IMR-90 (cell line): ENCODE measurements around the genes DNAJC4, ESRRA, PRDX5 and MEN1.

- RRBS, result no CpG with 5 or more reads among the region's 19 CpGs
CAGE:
- cytosol, long polyA plus RNA, result no peak
- long polyA plus RNA, result no peak
- nucleus, long polyA plus RNA, result no peak
These were observed 12.1 kb downstream of the RCOR2 start for GRCh38 chr11:63904538-63905492.

DNA sequence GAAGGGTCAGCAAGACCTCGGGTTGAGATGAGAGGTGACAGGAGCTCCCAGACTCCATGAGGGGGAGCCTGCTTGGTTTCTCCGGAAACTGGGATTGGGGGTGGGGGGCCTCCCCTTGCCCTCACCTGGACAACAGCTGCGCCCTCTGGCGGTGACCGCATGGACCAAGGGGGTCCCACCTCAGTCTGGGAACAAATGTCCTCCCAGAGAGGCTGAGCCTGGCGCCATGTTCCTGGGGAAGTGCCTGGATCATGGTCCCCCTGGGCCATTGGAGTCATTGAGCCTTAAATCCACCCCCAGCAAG, 4.1 kb upstream of the RCOR2 start:
- RRBS, result no CpG with 5 or more reads among the region's 6 CpGs
CAGE:
- cytosol, long polyA plus RNA, result no peak
- long polyA plus RNA, result no peak
- nucleus, long polyA plus RNA, result no peak

DNA sequence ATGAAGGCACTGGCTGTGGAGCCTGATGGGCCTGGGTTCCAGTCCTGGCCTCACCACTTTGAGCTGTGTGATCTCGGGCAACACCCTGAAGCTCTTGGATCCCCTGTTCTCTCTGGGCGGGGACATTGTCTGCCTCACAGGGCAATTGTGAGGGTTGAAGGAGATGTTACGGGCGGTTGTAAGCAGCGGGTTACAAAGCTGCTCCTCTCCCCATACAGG, 4.8 kb downstream of the OTUB1 start:
- RRBS, result no CpG with 5 or more reads among the region's 5 CpGs
CAGE:
- cytosol, long polyA plus RNA, result no peak
- long polyA plus RNA, result no peak
- nucleus, long polyA plus RNA, result no peak

GRCh38 chr11:64230052-64231073, at the start of gene DNAJC4:
TSS of gene DNAJC4 (plus strand) at chr11:64230548.
- RRBS, result 2% methylated on average over 28 of the region's 66 CpGs
CAGE:
- cytosol, long polyA plus RNA, result start-site peak on the plus strand at chr11:64230537-64230595, 107 and 382 reads in 2 replicates
- long polyA plus RNA, result start-site peak on the plus strand at chr11:64230539-64230586, 162 and 135 reads in 2 replicates
- nucleus, long polyA plus RNA, result no peak

DNA sequence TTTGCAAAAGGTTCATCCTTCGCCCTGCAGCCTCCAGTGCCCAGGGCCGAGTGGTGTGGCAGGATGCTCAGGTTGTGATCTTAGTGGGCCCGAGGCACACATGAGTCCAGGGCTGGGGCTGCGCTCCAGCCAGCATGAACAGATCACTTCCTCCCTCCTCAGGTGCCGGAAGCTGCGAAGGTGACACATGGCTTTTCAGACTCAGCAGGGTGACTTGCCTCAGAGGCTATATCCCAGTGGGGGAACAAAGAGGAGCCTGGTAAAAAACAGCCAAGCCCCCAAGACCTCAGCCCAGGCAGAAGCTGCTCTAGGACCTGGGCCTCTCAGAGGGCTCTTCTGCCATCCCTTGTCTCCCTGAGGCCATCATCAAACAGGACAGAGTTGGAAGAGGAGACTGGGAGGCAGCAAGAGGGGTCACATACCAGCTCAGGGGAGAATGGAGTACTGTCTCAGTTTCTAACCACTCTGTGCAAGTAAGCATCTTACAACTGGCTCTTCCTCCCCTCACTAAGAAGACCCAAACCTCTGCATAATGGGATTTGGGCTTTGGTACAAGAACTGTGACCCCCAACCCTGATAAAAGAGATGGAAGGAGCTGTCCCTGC, 2.6 kb upstream of the ENSG00000286264 start:
- RRBS, result no CpG with 5 or more reads among the region's 6 CpGs
CAGE:
- cytosol, long polyA plus RNA, result no peak
- long polyA plus RNA, result no peak
- nucleus, long polyA plus RNA, result no peak

GRCh38 chr11:64305477-64305632, at the start of gene ESRRA:
TSS of gene ESRRA (plus strand) at chr11:64305524.
- RRBS, result 2% methylated on average over 15 of the region's 21 CpGs
CAGE:
- cytosol, long polyA plus RNA, result no peak
- long polyA plus RNA, result no peak
- nucleus, long polyA plus RNA, result no peak

DNA sequence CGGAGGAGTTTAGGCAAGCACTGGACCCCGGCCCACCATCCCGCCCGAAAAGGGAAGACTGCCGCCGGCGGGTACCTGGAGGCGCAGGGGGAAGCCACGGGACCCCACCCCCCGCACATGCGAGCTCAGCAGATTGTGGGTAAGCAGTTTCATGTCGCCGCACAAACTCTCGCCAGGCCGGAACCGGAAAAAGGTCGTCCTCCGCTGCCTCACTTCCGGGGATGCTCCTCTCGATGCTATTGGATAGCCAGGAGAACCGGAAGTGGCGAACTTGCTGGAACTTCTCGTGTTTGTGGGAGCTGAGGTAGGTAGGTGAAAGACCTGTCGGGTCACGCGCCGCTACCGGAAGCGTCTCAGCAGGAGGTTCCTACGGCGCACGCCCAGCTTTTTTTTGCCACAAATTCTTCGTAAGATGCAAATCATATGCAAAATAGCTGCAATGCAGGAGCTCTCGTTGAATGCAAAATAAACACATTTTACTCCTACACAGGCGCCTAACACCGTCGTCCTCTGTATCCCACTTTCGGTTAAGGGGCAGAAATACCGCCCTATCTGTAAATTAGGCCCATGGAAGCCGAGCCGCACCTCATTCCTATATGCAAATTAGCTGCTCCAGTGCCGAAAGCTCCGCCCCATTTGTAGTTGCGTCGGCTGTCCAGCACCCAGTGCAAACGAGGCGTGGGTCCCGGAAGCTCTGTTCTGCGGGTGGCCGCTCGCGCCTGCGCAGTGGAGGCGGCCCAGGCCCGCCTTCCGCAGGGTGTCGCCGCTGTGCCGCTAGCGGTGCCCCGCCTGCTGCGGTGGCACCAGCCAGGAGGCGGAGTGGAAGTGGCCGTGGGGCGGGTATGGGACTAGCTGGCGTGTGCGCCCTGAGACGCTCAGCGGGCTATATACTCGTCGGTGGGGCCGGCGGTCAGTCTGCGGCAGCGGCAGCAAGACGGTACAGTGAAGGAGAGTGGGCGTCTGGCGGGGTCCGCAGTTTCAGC, at the start of gene PRDX5:
Gene PRDX5, plus strand, starts transcription at position 748 of the 983 bp plus-strand sequence.
- RRBS, result under 1% methylated on average over 8 of the region's 79 CpGs
CAGE:
- cytosol, long polyA plus RNA, result start-site peak on the minus strand centred at position 669 of the sequence, 119 bp wide, 146 and 75 reads in 2 replicates; start-site peak on the plus strand centred at position 797 of the sequence, 196 bp wide, 532 and 1,356 reads in 2 replicates
- long polyA plus RNA, result start-site peak on the minus strand centred at position 611 of the sequence, 56 bp wide, 39 and 18 reads in 2 replicates; start-site peak on the plus strand centred at position 835 of the sequence, 88 bp wide, 519 and 920 reads in 2 replicates
- nucleus, long polyA plus RNA, result no peak

GRCh38 chr11:64318564-64319204, 763 bp downstream of the PRDX5 start:
- RRBS, result 2% methylated on average over 1 of the region's 23 CpGs
CAGE:
- cytosol, long polyA plus RNA, result no peak
- long polyA plus RNA, result no peak
- nucleus, long polyA plus RNA, result no peak

GRCh38 chr11:64321330-64322127, 3.6 kb downstream of the PRDX5 start:
- RRBS, result no CpG with 5 or more reads among the region's 8 CpGs
CAGE:
- cytosol, long polyA plus RNA, result no peak
- long polyA plus RNA, result no peak
- nucleus, long polyA plus RNA, result no peak

GRCh38 chr11:64344596-64345084, 4.6 kb downstream of the CCDC88B start:
- RRBS, result 97% methylated on average over 6 of the region's 24 CpGs
CAGE:
- cytosol, long polyA plus RNA, result no peak
- long polyA plus RNA, result no peak
- nucleus, long polyA plus RNA, result no peak

DNA sequence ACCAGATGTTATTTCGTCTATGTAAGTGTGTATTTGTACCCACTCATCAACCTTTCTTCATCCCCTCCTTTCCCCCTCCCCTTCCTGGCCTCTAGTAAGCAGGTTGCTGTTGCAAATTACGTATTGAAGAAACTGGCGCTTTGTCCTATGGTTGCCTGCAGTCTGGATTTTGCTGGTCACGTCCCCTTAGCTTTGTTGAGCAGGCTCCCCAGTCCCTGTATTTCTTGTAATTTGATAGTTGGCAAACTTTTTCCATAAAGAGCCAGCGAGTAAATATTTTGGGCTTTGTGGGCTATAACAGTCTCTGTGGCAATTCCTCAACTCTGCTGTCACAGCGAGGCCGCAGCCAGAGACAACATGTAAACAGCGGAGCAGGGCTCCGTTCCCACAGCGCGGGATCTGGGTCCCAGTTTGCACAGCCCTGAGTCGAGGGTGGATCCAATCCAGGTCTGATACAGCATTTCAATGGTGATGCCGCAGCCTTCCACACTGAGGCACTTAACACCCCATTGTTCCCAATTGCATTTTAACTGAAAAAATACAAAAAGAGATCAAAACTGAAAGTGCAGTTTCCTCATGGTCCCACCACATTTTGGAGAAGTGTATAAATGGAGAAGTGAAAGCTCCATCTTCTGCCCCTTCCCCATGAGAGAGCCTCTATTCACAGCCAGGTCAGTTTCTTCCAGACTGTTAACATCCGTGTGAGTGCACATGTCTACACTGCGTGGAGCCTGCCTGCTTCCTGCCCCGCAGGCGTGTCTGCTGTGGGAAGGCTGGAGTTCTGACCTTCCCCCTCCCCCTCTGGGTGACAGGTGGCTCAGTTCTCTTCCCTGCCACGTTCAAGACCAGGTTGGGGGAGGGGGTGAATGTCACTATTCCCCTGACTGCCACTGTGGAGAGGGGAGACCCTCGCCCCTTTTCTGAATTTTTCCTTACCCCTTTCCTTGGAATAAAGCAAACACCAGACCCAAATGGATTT, 89.1 kb downstream of the RPS6KA4 start:
- RRBS, result no CpG with 5 or more reads among the region's 19 CpGs
CAGE:
- cytosol, long polyA plus RNA, result no peak
- long polyA plus RNA, result no peak
- nucleus, long polyA plus RNA, result no peak

DNA sequence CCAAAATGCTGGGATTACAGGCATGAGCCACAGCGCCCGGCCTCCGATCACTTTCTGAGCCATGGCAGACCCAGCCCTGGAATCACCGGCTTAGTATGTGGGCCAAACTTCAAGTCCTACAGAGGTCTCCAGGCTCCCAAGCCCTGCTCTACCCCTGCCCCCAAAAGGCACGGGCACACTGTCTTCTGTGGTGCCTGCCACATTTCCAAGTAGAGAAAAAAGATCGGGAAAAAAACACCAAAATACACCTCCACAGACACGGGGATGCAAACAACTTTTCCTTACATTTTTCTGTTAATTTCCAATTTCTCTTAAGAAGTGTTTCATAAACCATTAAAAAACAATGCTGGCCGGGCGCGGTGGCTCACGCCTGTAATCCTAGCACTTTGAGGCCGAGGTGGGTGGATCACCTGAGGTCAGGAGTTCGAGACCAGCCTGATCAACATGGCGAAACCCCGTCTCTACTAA, 1.8 kb upstream of the PYGM start:
- RRBS, result 58% methylated on average over 1 of the region's 15 CpGs
CAGE:
- cytosol, long polyA plus RNA, result no peak
- long polyA plus RNA, result no peak
- nucleus, long polyA plus RNA, result no peak

DNA sequence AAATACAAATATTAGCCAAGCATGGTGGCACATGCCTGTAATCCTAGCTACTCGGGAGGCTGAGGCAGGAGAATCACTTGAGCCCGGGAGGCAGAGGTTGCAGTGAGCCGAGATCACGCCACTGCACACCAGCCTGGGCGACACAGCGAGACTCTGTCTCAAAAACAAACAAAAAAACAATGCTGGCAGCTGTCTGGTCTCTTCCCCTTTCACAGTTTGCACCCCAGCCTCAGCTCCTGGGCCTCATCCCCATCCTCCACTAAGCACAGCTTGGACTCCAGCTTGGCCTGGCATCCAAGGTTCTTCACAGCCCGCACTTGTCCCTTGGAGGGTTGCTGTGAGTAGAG, 2.2 kb upstream of the PYGM start:
- RRBS, result no CpG with 5 or more reads among the region's 7 CpGs
CAGE:
- cytosol, long polyA plus RNA, result no peak
- long polyA plus RNA, result no peak
- nucleus, long polyA plus RNA, result no peak

DNA sequence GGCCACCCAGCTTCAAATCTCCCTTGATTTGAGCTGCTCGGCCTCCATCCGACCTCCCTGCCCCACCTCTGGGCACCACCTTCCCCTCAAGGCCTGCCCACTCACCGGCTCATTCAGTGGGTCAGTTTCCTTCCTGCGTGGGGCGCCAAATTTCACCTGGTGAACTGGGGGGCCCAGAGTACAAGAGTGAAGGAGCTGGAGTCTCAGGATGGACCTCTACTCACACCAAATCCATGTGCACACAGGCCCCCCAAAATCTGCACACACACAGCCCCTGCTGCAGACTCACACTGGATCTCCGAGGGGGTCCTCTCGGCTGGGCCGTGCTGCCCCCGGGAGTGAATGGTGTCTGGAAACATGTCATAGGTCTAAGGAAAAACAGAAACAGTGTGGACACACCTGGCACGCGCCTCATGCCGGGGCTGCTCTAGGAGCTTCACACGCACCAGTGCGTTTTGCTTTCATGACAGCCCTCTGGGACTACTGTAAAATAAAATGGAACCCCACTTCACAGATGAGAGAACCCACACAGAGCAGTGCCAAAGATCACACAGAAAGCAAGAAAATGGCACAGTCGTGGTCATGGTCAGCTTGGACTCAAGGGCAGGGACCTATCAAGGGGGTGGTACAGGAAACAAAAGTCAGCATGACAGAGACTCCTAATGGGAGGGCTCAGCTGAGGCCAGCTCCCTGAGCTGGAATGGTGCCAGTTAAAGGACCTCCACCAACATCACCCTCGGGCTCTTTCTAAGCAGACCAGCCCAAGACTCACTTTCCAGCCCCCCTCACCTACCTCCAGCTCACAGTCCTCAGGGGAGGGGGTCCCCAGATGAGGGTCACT, 3.5 kb downstream of the MAP4K2 start:
- RRBS, result 88% methylated on average over 4 of the region's 16 CpGs
CAGE:
- cytosol, long polyA plus RNA, result no peak
- long polyA plus RNA, result no peak
- nucleus, long polyA plus RNA, result no peak

DNA sequence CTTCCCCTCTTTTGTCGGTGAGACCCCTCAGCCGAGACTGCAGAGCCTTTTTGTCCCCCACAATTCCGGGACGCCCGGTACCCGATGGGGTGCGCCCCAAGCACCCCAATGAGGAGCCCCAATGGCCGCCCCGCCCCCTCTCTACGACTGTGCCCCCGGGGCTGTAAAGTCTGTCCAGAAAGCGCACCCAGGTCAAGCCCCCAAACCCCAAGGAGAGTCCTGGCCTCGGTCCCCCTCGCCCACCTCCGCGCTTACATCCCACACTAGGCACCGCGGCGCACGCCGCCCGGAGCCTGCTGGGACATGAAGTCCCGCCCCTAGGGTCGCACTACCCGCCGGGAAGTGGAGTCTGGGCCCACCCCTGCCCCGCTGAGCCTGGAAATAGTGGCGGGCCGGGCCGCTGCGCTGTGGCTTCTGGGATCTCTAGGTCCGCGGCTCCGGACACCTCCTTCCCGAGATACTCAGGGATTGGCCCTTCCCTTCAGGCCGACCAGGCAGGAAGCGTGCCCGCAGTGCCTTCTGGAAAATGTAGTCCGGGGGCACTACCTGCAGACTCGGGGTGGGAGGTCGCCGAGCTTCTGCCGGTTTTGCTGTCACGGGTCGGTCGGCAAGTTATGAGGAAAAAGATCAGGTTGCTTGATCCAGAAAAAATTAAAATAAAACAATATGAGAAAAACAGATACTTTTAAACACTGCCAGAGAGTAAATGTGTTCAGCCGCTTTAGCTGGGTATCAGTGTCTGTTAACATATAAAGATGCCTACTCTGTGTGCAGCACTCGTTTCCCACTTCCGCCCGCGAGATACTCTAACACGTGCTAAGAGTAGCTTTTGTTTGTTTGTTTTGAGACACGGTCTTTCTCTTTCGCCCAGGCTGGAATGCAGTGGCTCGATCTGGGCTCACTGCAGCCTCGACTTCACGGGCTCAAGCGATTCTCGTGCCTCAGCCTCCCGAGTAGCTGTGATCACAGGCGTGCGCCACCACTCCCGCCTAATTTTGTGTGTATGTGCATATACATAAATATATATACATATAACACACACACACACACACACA, at the start of gene MEN1:
Gene MEN1, minus strand, starts transcription at position 281 of the 1,055 bp plus-strand sequence.
- RRBS, result 2% methylated on average over 31 of the region's 63 CpGs
CAGE:
- cytosol, long polyA plus RNA, result no peak
- long polyA plus RNA, result no peak
- nucleus, long polyA plus RNA, result start-site peak on the minus strand centred at position 278 of the sequence, 33 bp wide, 62 and 22 reads in 2 replicates

GRCh38 chr11:64908689-64909943, 7.9 kb downstream of the ATG2A start:
- RRBS, result 87% methylated on average over 4 of the region's 39 CpGs
CAGE:
- cytosol, long polyA plus RNA, result no peak
- long polyA plus RNA, result no peak
- nucleus, long polyA plus RNA, result no peak

- RRBS, result no CpG with 5 or more reads among the region's 6 CpGs
CAGE:
- cytosol, long polyA plus RNA, result no peak
- long polyA plus RNA, result no peak
- nucleus, long polyA plus RNA, result no peak
These were observed 802 bp downstream of the VPS51 start for GRCh38 chr11:65096918-65097113.

DNA sequence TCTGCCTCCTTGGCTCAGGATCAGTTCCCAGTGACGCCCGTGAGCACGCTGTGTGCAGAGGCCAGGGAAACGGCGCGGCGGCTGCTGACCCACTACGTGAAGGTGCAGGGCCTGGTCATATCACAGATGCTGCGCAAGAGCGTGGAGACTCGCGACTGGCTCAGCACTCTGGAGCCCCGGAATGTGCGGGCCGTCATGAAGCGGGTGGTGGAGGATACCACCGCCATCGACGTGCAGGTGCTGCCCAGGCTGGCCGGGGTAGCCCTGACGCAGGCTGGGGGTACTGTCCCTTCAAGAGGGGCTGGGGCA, 2.0 kb upstream of the TM7SF2 start:
- RRBS, result 98% methylated on average over 8 of the region's 21 CpGs
CAGE:
- cytosol, long polyA plus RNA, result no peak
- long polyA plus RNA, result no peak
- nucleus, long polyA plus RNA, result no peak

DNA sequence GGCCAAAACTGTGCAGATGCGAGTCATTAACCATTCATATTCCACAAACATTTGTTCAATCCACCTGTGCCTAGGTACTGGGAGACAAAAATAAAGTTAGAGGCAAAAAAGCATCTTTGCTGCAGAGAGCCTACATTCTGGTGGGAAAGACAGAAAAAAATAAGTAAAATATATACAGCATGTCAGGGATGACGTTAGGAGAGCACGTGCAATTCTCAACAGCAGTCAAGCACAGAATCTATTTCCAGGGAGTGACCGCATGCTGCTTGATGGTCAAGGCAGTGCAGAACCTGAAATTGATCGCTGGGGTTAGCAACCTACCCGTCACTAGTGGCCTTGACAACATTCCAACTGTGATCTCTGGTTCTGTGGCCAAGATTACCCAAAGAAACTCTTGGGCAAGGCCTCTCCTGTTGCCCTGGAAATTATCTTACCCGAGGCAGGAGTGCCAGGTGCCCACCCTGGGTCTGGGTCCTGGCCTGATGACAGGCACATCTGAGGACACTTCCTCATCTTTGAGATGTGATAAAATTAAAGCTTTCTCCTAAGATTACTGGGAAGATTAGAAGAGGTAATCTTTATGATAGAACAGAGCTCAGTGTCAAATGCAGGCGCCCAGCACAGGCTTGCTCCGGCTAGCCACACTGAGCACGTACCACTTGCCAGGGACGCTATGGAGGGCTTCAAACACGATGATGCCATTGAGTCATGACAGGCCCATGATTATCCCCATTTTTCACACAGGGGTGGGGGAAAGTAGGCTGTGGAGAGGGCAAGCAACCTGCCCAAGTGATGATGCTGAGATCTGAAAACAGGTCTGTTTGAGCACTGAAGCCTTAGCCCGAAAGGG, 2.2 kb downstream of the TM7SF2 start:
- RRBS, result no CpG with 5 or more reads among the region's 13 CpGs
CAGE:
- cytosol, long polyA plus RNA, result no peak
- long polyA plus RNA, result no peak
- nucleus, long polyA plus RNA, result no peak

DNA sequence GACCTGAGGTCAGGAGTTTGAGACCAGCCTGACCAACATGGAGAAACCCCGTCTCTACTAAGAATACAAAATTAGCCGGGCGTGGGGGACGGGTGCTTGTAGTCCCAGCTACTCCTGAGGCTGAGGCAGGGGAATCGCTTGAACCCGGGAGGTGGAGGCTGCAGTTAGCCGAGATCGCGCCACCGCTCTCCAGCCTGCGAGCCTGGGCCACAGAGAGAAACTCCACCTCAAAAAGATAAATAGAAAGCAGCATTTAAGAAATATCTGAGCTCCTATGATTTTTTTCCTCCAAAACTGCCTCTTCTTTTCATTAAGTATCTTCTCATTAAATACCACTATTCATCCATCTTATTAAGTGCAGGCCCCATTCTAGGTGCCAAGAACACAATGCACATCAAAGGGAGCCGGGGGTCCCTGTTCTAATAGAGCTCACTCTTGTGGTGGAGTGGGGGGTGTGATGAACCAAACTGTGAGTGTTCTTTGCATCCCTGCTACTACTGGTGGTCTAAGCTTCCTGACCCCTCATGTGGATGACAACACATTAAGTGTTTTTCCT, 796 bp upstream of the ZNHIT2 start:
- RRBS, result no CpG with 5 or more reads among the region's 12 CpGs
CAGE:
- cytosol, long polyA plus RNA, result no peak
- long polyA plus RNA, result no peak
- nucleus, long polyA plus RNA, result no peak